Duodenum (tissue), 1 donor: ENCODE results near the genes CCNB2 and ANXA2.

DNA sequence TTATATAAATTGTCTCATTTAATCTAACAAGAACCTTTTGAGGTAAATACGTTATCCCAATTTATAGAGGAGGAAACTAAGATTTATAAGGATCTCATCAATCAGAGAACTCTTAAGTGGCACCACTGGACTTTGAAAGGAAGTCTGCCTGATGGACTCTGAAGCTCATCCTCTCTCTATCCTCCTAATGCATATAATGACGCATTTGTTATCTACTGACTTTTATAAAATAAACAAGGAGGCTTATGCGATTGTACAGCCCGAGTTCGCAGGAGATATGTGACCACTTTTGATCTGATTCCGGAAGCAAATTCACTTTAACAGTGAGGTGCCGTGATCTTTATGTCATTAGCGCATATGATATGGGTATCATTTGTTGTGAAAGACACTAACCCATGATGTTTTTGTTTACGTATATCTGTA, 506 bp upstream of the RNF111 start:
- PRO-cap = no peak

DNA sequence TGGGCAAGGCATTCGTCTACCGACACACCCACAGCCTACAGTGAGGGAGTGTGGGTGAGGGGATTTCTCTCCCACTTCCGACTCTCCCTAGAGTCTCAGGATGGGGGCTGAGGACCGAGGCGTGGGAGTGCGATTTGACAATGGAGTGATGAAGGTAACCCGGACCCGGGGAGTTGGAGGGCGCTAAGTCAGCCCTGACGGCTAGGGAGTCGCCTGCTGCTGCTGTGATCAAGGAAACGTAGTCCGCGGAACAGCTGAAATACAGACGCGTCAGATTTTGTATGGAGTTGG, 734 bp downstream of the RNF111 start:
- PRO-cap = no peak

DNA sequence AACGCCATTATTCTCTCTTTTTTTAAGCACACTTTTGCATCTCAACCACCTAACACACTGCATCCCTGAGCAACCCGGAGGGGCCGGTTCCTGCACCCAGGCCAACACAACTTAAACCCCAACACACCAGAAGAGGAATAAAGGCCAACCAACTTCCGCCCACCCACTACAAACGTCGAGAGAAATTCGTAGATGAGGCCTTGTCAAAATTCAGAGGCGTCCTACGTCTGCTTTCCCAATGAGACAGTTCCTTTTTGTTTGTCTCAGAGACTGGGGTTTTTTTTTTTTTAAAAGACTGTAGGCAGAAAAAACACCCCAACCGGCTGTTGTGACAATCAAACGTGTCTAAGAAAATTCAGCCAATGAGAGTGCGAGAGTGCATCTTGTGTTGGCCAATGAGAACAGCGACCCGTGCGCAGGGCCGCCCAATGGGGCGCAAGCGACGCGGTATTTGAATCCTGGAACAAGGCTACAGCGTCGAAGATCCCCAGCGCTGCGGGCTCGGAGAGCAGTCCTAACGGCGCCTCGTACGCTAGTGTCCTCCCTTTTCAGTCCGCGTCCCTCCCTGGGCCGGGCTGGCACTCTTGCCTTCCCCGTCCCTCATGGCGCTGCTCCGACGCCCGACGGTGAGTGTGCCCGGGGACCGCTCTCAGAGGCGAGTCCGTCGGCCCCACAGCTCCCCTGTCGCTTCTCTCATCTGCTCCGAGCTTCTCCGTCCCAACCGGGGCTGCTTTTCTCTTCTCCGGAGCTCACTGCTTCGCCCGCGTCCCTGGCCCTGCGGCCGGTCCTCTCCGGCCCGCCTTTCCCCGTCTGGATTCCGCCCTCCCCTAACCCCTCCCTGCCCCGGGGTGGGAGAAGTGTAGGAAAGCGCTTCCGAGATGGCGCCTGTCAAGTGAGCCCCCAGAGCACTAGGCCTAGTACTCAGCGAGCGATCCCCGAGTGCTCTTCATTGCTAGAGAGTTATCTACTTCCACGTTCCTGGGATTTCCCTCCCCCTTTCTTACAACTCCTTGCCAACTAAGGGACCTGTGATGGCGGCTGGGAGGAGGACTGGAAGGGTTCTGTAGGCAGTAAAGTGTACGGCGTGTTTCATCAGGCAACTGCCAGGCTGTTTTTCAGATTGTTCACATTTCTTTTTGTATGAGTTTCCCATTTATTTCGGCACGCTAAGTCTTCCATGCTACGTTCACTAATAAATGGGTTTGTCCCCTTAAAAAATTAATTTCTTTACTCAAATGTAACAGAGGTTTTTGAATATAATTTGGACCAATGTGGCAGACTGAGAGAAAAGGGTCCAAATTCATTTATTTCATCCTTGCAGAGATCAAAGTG, at the start of gene CCNB2:
CCNB2 (plus strand) TSS at position 480 of the 1,332 bp plus-strand sequence.
- PRO-cap = bidirectional peak, plus-strand start at position 466 of the sequence, minus-strand start at position 237 of the sequence; unidirectional peak, minus-strand start at position 804 of the sequence

DNA sequence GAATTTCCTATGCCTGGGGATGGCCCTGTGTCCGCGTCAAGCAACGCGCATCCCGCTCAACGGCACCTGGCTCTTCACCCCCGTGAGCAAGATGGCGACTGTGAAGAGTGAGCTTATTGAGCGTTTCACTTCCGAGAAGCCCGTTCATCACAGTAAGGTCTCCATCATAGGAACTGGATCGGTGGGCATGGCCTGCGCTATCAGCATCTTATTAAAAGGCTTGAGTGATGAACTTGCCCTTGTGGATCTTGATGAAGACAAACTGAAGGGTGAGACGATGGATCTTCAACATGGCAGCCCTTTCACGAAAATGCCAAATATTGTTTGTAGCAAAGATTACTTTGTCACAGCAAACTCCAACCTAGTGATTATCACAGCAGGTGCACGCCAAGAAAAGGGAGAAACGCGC, 358 bp downstream of the LDHAL6B start:
- PRO-cap = no peak

- PRO-cap = no peak
Observed at GRCh38 chr15:59587277-59587796, 24.2 kb upstream of the GCNT3 start.

DNA sequence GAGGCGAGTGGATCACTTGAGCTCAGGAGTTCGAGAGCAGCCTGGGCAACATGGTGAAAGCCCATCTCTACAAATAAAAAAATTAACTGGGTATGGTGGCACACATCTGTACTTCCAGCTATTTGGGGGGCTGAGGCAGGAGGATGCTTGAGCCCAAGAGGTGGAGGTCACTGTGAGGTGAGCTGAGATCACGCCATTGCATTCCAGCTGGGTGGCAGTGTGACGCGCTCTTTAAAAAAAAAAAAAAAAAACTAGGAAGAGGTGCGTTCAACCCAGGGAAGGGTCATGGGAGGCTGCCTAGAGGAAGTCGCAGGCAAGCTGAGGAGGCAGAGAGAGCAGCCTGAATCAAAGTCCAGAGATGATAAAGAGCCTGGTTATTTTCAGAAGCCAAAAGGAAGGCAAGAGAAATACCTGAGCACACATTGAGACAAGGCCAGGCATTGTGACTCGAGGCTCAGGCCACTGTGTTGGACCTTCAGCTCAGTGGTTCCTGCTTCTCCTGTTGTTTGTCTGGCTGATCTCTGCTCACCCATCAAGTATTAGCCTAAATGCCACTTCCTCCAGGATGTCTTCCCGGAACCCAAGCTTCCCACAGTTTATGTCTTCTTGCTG, 16.2 kb upstream of the GCNT3 start:
- PRO-cap = unidirectional peak, plus-strand start at position 390 of the sequence

DNA sequence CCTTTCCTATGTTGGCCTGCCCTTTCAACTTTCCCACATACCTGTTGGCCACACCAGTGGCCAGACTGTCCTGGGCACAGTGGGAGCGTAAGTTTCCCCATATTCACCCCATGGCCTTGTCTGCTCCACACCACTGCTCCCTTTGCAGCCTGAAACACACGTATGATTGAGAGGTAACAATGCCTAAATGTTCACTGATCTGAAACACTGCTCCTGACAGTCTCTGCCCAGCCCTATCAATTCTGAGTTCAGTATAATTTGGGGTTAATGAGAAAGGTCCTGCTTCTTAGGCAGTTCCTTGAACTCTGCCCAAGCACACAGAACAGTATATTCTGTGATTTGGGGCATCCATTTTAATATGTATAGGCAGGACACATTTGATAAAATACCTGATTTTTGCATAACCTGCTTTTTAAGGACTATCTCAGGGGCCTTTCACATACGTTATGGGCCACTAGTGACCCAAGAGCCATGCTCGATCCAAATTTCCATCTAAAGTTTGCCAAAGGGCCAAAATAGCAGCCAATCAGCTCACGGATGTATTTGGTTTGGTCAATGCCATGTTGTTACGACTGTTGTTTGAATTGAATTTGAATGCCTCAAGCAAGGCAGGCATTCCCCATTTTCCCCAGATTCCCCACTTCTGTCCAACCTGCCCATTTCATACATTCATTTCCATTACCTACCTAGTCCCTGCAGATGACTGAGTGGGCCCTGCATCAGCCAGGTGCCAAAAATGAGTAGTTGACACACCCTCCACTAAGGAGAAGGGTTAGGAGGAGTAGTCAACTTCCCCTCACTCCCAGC, 52.0 kb downstream of the ANXA2 start:
- PRO-cap = no peak

- PRO-cap = no peak
Observed at GRCh38 chr15:60347815-60348200, 50.0 kb downstream of the ANXA2 start.

- PRO-cap = no peak
Observed at GRCh38 chr15:60350970-60351447, 46.8 kb downstream of the ANXA2 start.

DNA sequence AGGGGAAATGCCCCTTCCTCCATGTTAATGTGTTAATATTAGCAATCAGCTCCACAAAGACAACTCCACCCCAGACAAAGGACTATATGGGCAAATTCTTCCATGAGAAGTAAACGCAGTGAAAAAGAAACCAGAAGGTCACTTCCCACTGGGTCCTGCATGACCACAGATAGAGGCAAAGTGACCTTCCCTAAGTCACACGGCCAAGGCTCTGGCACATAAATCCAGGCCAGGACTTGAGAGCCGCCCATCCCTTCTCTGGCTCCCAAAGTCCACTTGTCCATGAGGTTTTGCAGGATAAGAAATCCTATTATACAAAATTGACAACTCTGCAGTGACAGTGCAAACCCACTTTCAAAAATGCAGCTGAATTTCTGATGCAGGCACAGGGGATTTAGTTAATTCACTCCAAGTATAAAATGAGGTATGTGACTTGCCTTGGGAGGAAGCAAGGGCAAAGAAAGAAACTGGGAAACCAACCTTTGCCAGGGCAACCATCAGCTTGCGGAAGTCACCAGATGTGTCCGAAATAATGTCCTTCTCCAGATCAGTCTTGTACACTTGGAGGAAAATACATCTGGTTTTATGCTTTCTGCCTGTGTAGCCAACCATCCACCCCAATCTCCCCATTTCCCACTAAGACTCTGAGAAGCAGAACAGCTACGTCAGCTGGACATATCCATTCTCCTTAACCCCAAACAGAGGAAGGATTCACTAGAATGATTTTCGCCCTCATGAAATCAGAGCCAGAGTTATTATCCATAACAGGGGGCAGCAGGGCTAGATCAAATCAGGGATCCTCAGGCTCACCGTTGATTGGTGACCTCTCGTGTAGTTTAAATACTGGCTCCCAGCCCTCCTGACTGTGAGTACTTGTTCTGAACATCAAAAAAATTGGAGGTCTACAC, 42.1 kb downstream of the ANXA2 start:
- PRO-cap = no peak

DNA sequence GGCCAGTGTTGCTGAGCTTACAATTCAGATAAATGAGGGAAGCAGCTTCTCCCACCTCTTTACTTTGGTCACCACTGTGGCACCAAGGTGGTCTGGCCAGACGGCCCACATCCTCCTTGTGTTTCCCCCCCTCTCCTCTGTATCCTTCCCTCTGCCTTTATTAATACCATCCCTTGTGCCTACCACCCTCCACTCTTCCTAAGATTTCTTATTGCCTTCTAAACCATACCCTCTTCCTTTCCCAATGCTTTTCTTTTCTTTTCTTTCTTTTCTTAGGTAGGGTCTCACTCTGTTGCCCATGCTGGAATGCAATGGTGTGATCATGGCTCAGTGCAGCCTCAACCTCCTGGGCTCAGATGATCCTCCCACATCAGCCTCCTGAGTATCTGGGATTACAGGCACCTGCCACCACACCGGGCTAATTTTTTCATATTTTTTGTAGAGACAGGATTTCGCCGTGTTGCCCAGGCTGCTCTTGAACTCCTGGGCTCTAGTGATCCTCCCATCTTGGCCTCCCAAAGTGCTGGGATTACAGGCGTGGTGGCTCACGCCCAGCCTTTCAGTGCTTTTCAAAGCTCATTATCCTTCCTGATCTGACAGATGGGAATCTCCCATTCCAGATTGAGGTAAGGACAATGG, 14.8 kb downstream of the ANXA2 start:
- PRO-cap = no peak

DNA sequence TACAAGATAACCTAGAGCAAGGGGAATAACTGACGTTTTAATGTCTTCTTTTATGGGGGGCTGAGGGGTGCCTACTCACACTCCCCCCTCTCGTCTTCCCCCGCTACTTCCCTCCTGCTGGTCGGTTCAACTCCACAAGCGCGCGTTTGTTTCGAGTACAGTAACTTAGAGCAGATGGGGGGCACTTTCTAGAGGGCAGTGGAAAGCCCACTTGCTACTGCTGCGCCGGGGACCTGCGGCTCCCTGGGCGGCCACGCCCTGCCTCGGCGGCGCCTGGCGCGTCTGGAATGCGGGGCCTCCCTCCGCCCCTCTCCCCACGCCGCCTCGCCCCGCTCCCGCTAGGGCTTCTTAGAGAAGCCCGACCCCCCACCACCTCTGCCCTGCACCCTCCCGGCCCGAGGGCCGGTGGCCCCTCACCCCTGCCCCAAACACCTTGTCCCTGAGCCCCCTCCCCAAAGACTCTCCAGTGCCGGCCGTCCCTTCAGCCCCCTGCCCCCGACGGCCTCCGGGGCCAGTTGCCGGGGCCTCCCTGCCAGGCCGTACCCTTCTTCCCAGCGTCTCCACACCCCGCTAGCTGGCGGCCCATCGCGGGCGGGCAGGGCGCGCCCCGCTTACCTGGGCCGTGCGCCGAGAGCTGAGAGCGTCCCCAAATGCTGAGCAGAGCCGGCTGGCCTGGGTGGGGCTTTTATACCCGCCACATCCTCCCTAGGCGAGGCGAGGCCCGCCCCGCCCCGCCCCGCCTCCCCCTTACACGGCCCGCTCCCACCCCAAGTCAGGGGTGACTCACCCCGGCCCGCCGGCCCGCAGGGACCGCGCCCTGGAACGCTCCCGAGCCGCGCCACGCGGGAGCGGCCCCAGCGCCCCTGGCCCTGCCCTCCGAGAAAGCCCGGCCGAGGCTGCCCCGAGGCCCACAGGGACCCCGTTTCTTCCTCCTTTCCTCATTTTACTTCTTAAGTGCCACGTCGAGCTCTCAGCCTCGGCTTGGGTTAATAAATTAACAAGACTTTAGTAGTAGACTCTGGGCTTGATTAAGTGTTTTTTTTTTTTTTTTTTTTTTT, at the start of gene ANXA2:
ANXA2 (minus strand) TSS at position 659 of the 1,058 bp plus-strand sequence.
- PRO-cap = bidirectional peak, plus-strand start at position 809 of the sequence, minus-strand start at position 659 of the sequence

- PRO-cap = no peak
Observed at GRCh38 chr15:60477792-60478494, 999 bp downstream of the ICE2 start.

DNA sequence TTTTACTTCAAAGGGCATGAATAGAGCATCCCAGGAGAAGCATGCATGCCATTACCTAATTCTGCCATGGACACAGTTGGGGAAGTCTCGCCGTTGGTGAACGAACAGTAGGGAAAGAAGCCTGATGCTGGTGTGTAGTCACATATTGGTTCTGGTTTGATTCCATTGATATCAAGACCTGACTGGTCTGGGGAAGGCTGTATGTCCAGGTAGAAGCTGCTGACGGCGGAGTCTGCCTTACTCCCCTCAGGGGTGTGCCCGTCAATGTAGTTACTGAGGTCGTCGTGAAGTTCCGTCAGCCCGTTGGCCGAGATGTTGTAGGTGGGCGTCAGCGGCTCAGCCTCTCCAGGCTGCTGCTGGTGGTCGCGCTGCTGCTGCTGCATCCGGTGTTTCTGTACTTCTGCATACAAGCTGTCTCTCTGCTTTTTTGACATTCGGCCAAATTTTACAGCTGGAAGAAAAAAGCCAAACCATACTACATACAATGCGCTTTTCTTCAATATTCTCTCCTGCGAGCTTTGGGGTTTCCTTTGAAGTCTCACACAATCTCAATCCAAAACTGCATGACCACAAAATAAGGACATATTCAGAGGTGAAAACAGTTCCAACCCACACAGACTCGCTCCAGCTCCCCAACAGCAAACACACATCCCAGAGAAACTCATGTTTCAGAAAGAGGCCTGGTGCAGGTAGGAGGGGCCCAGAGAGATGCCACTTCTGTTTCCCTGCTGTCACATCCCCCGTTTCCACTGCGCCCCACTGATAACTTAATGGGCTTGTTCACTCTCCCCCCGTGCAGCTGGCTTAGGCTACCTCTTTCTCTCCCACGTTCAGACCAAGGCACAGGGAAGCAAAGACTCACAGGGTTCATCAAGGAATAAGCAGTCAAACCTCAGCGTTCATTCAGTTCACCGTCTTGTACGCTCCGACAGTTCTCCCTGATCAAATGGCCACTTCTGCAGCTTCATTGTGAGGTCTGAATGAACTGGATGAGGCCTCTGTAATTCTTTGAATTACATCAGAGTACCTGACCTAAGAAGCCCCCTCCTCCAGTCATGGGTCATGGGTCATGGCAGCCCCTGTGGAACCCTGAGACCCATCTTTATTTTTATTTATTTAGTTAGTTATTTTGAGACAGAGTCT, 32.6 kb upstream of the ICE2 start:
- PRO-cap = no peak

GRCh38 chr15:60579569-60580500, 100.9 kb upstream of the ICE2 start:
- PRO-cap = no peak

GRCh38 chr15:60580501-60581237, 101.7 kb upstream of the ICE2 start:
- PRO-cap = no peak

GRCh38 chr15:60617264-60617583, 138.3 kb upstream of the ICE2 start:
- PRO-cap = unidirectional peak, minus-strand start at chr15:60617530

- PRO-cap = no peak
Observed at GRCh38 chr15:60752192-60752973, 273.4 kb upstream of the ICE2 start.

GRCh38 chr15:60758800-60759559, 280.0 kb upstream of the ICE2 start:
- PRO-cap = no peak

GRCh38 chr15:60787871-60788410, 309.0 kb upstream of the ICE2 start:
- PRO-cap = no peak